ENCODE measurements around a stretch of chr17.

DNA sequence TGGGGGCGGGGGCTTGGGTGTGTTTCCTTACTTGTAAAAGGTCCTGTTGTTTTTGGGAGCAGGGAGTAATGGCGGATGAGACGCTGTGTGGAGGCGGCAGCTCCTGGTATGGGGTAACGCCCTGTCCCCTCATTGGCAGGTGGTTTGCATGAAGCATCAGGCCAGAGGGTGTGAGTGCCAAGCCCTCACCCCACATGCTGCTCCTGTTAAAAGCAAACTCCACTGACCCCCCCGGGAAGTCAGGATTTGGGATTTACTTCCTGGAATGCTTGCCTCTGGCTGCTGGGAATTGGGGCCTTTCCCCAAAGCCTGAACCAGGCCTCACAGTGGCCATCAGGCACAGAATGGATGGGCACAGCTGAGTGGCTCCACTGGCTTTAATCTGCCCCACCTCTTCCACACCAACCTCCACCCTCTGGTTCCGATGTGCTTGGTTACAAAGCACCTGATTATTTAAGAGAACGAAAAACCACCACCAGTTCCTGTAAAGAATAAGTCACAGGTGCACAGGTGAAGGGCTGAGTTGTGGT is 45.0 kb downstream of the PGS1 start:
- PRO-cap, 2 experiments = no peak in any of the 2 experiments

- PRO-cap, 2 experiments = no peak in any of the 2 experiments
Measured at GRCh38 chr17:78441844-78442490, 63.5 kb downstream of the PGS1 start.

GRCh38 chr17:78631515-78632228 is 54.5 kb upstream of the DNAH17 start:
- PRO-cap, 2 experiments = no peak in any of the 2 experiments

- PRO-cap, 2 experiments = no peak in any of the 2 experiments
Measured at GRCh38 chr17:78652919-78653493, 75.8 kb upstream of the DNAH17 start.

DNA sequence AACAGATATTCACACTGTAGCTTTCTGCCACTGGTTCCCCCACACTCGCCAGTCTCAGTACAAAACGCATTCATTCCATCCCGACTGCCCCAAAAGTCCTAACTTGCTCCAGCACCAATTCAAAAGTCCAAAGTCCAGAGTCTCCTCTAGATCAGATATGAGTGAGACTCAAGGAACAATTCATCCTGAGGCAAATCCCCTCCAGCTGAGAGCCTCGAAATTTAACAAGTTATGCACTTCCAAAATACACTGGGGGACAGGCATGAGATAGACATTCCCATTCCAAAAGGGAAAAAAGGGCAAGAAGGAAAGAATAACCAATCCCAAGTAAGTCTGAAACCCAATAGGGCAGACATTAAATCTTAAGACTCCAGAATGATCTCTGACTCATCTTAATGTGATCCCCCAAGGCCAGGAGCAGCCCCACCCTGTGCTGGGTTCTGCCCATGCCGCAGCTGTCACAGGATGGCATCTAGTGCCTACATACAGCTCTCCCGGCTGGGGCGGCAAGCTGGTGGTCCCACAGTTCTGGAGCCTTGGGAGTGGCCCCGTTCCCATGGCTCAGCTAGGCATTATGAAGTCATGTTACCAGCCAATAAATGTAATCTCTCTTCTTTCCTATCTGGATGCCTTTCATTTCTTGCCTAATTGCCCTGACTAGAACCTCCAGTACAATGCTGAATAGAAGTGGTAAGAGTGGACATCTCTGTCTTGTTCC is 95.5 kb upstream of the DNAH17 start:
- PRO-cap, 2 experiments = no peak in any of the 2 experiments

DNA sequence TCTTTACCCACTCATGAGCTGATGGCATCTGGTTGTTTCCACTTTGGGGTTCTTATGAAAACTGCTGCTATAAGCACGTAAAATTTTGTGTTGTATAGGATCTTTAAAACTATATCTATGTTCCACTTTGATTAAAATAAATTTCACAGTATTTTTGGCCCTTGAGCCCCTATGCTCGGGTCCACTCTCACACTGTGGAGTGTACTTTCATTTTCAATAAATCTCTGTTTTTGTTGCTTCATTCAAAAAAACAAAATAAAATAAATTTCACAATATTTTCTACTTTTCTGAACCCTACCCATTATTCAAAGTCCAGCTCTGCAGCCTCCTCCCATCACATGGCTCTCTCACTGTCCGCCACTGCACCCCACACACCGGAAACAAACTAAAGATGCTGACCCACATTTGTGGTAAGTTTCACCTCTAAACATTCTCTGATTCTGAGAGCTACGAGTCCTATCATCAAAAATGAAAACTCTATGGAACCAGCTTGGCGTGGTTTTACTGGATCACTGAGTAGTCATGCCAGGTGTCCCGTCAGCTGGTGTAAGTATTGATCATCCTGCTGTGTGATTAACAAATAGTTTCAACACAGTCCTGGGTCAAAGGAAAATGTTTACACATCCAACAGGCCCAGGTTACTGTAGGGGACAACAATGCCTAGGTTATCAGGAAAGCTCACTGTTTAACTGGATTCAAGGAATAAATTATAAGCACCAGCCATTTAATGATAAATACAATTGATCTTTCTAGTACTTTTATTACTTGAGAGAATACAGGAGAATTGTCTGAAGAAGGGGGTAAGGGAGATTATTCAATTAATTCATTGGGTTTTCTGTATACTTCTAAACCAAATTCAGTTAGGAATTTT is 34.1 kb downstream of the CYTH1 start:
- PRO-cap, 2 experiments = no peak in any of the 2 experiments

DNA sequence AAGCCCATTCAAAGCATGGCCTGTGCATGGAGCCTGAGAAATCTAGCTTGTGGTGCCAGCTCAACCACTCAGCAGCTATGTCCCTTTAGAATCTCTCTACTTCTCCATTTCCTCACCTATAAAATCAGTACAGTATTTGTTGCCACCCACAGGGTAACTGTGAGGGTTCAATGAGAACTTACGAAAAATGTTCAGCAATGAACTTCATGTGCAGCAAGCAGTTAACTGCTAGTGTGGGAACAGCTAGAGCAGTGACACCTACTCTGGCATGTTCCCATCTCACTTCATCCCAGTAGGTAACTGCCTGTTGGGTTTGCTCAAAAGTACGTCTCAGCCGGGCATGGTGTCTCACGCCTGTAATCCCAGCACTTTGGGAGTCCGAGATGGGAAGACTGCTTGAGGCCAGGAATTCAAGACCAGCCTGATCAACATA is 15.2 kb downstream of the CYTH1 start:
- PRO-cap, 2 experiments = no peak in any of the 2 experiments

DNA sequence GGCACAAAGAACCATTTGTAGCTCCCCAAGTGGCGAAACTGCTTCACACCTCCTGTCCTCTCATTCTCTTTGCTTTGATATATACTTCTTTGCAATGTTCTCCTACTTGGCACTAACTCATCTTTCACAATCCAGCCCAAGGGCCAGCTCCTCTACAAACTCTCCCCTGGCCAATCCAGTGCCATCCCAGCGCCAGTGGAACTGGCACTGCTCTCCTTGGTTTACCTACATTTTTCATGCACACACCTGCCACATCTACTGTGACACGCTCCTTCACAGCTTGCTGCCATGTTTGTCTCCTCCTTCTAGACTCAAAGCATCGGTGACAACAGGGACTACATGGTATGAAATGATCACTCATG is 12.8 kb downstream of the CYTH1 start:
- PRO-cap, 2 experiments = no peak in any of the 2 experiments

DNA sequence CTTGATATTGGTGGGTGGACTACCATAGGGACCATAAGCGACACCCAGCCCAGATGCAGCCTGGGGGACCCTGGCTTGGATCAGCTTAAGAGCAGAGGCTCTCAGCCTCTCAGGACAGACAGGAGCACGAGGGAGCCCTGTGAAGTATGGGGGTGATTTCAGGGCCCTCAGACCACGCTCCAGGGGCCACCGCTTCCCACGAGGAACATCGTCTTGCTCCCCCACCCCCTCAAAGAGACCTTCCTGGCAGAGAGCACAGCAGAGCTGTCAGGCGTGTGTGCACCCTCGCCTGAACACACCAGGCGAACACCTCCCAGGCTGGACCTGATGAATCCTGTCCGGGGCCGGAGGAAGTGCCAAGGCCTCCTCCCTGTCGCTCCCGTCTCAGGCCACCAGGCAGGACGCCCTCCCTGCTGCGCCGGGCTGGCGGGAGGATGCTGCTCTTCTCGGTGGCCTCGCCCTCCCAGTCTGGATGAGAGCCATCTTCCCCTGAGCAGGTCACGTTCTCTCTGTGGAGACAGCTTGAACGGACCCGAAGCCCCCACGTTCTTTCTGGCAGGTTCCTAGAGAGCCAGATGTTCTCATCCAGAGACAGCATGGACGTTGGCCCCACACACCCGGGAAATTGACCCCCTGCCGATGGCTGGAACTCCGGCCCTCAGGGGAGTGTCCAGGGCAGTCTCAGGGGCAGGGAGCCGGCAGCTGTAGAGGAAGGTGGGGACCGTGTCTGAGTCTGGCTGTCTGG is 4.7 kb upstream of the TIMP2 start:
- PRO-cap, 2 experiments = peak in 2 of 2 experiments; most common minus-strand start position 299 of the sequence (in 1)

DNA sequence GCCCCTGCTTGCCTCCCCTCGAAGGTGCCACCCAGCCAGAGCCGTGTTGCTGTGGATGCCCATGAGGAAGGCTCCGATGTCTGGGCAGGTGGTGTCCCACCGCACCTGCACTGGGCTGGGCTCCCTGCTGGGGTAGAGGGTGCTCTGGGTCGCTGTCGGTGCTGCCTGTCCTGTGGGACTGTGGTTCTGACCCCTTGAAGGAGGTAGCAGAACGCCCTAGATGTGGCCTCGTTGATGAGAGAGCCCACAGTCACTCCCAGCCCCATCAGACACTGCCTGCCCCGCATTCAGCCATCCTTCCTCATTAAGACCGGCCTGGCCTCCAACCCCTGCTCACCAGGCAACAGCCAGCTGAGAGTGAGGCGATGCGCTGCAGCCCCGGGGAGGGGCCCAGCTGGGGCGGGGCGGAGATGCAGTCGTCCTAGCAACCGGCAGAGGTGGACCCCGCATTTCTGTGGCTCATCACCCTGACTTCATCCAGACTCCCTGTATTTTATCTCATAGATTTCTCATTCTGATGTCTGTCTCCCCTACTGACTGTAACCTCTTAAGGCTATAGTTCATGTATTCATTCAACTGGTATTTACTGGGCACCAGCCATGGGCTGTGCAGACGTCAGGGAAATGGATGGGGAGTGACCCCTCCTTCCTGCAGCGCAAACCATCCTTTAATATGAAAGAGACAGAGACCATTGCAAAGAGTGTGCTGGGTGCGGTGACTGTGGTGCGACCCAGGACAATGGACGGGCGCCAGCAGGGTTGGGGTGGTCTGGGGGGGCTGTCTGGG is 10.2 kb upstream of the TIMP2 start:
- PRO-cap, 2 experiments = no peak in any of the 2 experiments

DNA sequence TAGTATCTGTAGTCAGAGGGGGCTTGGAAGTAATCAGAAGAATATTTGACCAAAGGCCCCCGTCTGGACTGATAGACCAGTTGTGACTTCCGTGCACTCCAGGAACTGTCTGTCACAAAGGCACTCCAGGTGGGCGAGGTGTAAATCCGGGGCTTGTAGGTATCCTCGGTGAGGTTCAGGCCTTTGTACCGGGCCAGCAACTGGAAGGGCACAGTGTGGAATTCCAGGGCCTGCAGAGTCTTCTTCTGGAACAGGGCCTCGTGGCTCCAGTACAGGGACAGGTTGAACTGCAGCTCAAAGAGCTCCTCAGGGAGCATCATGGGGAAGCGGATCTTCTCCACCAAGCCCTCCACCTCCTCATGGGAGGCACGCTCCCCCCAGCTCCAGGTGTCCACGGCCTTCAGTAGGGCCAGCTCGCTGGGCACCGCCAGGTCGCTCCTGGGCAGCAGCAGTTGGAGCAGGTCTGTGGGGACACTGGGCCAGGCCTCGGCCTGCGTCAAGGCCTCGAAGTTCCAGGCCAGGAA is 7.7 kb downstream of the LGALS3BP start:
- PRO-cap, 2 experiments = no peak in any of the 2 experiments

- PRO-cap, 2 experiments = peak in 2 of 2 experiments; most common plus-strand start chr17:78986832 (in 2); most common minus-strand start chr17:78986969 (in 1)
Measured at GRCh38 chr17:78986499-78987396, 7.0 kb upstream of the LGALS3BP start.

DNA sequence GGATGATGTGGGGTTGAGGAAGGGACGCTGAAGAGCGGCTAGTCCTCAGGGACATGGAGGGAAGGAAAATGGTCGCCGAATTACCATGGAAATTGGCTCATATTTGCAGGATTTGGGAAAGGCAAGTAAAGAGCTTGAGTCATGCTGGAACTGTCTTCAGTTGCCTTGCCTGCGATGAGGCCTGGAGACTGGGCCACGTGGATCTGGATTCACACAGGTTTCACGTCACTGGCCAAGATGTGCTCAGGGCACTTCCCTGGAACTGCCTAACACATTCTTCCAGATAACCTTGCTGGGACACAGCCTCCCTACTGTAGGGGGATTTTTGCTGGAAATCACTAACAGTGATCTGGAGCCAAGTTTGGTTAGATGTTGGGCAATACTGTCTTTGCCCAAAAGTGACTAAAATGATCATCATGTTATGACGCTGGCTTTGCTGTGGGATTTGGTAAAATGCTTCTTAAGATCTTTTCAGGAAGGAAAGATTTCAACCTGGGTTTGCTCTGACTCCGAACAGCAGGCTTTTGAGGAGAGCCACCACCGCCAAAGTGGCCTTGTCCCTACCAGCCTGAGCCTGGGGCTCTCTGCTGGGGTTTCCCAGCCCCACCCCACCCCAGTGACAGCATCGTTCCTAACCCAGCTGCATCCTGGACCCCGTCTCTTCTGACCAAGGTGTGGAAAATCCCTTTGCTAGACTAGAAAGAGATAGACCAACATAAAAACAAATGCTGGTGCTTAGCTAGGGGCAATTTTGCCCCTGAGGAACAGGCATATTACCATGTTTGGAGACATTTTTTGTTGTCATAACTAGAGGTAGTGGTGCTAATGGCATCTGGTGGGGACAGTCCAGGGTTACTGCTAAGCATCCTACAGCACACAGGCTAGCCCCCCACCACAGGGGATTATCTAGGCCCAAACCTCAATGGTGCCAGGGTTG is 14.7 kb downstream of the C1QTNF1 start:
- PRO-cap, 2 experiments = no peak in any of the 2 experiments

DNA sequence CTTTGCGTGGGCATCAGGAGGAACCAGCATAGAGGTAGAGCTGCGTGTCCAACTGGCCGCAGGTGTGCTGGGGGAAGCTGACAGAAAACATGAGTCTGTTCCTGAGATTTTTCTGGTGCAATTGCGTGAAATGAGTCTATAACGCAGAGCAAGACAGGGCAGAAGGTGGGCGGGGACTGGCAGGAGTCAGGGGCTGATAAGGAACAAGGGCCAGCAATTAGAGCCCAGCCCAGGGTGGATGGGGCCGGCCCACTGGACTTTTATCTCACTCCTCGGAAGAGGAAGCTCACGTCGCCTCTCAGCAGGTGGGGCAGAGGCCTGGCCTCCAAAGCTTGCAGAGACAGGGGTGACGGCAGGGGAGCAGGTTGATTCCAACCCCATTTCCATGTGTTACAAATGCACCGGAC is 238.1 kb downstream of the RBFOX3 start:
- PRO-cap, 2 experiments = no peak in any of the 2 experiments

GRCh38 chr17:79800049-79800805 is 3.4 kb upstream of the CBX8 start:
- PRO-cap, 2 experiments = no peak in any of the 2 experiments

DNA sequence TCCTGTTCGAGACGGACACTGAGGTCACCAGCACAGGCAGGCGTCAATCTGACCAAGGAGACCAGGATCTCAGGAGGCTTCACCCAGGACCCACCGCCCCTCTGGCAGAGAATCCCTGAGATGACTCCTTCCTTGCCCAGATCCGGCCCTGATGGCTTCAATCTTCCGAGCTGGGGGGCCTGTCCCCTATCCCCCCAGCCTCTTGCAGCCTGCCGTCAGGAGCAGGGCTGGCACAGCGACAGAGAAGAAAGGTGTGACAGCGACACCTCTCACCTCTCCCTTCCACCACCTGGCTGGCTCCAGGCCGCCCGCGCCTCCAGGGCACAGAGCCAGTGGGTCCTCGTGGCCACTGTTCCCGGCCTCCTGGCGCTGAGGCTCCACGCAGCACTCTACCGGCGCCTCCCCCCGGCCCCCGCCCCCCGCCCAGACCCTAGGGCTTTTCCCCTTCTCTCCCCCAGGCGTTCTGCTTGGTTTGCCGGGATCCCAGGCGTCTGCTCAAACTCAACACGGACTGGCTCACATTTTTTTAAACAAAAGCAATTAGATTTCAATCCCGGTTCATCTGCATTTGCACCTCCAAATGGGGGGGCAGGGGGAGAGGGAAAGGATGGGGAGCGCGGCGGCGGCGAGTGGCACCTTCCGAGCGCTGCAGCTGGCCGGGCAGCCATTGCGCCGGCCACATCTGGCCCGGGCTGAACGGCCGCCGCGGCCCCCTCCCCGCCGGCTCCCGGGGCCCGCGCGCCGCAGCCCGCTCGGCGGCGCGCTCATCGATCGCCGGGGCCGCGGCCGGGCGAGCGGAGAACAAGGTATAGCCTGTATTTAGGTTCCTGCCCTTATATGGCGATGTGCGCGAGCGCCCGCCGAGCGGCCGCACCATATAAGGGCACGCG is 12.8 kb upstream of the CBX8 start:
- PRO-cap, 2 experiments = no peak in any of the 2 experiments

GRCh38 chr17:79811367-79812020 is 14.6 kb upstream of the CBX8 start:
- PRO-cap, 2 experiments = no peak in any of the 2 experiments

DNA sequence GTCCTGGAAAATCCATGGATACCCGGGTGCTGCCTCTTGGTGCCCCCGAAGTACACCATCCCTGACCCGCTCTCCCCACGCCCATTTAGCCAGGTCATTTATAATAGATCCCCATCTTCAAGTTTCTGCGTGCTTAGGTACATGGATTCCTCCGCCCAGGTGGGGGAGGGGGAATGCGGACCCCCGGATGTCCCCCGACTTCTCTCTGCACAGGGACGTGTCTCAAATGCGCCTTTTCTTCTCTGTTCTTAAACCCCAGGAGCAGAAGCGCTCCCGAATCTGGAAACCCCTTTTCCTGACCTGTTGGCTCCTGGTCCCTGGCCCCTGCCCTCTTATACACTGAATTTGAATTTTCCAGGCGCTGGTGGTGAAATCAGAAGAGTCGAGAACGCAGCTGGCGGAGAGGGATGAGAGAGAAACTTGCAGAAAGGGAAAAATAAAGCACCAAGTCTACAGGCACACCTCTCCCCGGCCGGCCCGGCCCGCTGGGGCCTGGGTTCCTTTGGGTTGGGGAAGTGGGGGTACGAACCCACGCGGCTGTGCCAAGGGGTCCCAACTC is 15.2 kb upstream of the CBX8 start:
- PRO-cap, 2 experiments = no peak in any of the 2 experiments

GRCh38 chr17:79833238-79833702 is 6.0 kb downstream of the CBX4 start:
- PRO-cap, 2 experiments = no peak in any of the 2 experiments

DNA sequence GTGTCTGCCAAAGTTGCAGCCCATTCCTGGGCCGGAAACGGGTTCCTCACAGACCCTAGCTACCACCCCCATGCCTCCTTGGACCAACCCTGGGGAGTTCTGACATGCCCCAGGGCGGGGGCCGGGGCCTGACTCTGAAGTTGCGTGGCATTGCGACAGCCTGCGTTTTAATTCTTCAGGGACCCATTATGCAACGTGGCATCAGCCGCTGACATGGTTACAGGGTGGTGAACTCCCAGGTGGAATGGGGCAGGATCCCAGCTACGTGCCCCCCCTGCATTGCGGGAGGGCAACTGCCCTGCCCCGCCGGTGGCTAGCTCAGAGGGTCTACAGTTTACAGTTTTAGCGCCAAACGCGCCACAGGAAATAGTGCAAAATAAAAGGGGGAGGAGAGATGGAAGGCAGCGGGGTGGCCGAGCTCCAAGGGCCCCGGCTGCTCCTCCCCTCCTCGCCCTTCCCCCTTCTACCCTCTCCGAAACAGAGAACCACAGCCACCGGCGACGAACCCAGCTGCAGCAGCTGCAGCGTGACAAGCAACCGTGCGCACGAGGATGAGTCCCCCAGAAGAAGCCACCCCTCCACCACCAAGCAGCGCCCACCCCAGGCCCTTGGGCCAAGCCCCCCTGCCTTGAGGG is 2.5 kb downstream of the CBX4 start:
- PRO-cap, 2 experiments = no peak in any of the 2 experiments